Placental pericyte (primary cell): Measurements from ENCODE around the gene HMOX1.

DNA sequence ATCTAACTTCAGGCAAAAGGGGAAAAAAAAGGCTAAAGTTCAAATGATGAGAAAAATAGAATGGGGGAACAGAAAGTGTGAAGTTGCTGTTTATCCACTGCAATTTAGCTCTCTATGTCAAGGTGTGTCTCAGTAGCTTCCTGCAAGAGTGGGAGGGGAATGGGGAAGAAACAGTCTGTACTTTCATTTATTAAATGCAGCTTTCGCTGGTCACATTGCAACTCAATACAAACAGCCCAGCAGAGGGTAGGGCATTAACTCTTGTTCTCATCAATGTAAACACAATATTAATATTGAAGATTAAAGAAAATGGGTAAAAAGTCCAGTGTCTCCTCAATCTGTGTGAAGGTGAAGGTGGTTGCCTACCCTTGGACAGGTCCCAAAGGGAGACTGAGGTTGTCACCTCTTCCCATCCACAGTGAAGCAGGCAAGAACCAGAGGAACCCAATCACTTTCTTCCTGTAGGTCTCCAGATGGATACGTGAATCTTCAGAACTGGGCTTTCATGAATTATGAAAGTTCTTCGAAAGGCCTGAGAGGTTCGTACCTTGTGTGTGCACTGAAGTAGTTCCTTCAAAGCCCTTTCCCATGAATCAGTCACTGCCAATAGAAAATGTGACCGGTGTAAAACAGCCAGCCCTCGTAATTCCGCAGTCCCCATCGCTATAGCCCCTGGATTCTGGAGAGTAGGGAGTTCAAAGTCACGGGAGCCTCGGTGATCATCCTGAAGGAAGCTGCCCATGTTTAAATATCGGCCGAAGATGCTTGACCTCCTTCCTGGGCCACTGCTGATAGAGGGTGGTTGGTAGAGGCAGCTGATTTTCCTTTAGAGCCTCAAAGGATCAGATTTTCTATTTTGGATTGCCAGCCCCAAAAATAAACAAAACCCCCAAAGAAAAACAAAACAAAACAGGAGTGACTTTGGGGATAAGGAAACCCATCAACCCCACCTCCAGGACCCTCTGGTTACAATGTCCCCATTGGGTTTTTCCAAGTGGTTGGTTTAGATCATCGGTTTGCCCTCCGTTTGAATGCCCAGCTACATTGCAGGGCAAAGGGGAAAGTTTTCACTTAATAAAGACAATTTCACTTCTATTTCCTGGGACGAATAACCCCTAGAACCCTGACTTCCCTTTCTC lies 215.1 kb upstream of the SYN3 start:
- CAGE, long polyA plus RNA, result no peak

- CAGE, long polyA plus RNA, result no peak
Measured at GRCh38 chr22:33739611-33740047, 180.6 kb downstream of the LARGE1 start.

GRCh38 chr22:33864363-33865390 lies 55.6 kb downstream of the LARGE1 start:
- CAGE, long polyA plus RNA, result no peak

GRCh38 chr22:34580428-34580822 lies 485.5 kb upstream of the ISX start:
- CAGE, long polyA plus RNA, result no peak

DNA sequence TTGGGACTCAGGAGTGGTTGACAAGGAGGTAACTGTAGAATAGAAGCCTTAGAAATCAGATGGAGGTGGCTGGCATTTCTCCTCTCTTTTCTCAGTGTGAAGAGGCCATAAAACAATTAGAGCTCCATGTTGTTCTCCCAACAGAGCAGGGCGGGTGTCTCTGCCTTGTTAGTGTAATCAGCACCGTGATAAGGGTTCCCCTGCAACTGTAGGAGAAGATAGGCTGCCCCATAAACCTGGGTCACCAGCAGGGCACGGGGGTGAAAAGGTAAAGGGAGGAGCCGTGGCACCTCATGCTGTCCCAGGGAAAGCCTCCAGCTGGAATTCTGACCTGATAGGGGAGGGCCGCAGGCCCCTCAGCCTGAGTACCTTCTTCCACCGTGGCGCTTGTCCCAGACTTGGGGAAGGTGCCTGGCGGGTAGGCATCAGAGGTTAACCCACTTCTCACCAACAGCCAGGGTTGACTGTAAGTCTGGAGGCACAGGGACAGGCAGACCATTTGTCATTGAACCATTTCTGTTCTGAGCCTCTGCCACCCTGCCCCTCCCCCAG lies 68.7 kb downstream of the ISX start:
- CAGE, long polyA plus RNA, result no peak

DNA sequence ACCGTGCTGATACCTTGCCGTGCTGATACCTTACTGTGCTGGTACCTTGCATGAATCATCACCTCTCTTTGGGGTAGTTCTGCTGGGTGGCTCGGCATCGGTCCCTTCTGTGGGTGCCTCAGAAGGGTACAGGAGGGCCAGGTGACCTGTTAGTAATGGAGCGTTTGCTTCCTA lies 17.0 kb downstream of the TOM1 start:
- CAGE, long polyA plus RNA, result no peak

DNA sequence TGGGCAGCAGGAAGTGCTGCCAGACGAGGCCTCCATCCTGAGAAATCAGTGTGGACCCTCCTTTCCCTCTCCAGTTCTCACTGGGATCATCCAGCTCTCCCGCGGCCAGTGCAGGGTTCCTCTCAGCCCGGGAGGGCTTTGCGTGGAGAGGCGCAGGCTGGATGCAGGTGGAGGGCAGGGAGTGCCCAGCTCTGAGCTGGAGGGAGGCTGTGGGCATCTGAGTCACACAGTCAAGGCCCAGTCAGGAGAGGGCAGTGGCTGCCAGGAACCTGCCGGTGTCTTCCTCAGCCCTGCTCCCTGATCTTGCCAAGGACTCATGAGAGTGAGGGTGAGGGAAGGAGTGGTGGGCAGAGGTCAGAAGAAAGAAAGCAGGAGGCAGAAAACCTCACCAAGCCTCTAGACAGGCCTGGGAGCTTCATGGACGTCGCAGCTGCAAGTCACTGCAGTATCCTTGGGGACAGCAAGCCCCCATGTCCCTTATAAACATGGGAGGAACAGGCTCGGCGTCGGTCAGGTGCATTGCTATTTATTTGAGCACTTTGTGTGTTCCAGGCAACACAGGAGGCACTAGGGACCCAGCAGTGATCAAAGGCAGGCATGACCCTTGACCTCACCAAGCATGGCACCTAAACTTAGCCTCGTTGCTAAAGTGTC lies 19.2 kb downstream of the TOM1 start:
- CAGE, long polyA plus RNA, result no peak

GRCh38 chr22:35327012-35327651 lies 27.4 kb downstream of the TOM1 start:
- CAGE, long polyA plus RNA, result no peak

DNA sequence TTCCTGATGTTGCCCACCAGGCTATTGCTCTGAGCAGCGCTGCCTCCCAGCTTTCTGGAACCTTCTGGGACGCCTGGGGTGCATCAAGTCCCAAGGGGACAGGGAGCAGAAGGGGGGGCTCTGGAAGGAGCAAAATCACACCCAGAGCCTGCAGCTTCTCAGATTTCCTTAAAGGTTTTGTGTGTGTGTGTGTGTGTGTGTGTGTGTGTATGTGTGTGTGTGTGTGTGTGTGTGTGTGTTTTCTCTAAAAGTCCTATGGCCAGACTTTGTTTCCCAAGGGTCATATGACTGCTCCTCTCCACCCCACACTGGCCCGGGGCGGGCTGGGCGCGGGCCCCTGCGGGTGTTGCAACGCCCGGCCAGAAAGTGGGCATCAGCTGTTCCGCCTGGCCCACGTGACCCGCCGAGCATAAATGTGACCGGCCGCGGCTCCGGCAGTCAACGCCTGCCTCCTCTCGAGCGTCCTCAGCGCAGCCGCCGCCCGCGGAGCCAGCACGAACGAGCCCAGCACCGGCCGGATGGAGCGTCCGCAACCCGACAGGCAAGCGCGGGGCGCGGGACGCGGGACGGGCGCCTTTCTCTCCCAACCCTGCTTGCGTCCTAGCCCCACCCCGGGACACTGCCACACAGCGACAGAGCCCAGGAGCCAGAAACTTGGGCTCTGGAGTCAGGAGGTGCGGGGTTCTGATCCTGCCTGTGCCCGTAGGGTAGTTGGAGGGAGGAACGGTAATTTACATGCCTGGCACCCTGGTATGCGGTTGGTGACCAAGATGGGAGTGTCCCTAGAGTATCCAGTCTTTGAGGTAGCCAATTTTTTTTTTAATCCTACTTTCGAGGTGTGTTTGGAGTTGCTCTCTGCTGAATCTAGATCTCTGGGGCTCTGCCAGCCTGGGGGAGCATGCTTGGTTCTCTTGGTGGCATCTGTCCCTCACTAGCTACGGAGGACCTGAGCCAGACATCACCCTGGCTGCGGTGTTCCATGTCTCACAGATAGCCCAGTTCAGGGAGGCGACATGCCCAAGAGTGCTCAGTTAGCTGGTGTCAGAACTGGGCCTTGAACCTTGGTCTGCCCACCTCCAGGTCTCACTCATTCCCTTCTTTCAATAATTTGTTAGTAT lies at the start of gene HMOX1:
Gene HMOX1 (plus strand): TSS at position 441 of the 1,118 bp plus-strand sequence.
- CAGE, long polyA plus RNA, result no peak

GRCh38 chr22:35480531-35481723 lies 59.7 kb upstream of the RASD2 start:
- CAGE, long polyA plus RNA, result no peak

DNA sequence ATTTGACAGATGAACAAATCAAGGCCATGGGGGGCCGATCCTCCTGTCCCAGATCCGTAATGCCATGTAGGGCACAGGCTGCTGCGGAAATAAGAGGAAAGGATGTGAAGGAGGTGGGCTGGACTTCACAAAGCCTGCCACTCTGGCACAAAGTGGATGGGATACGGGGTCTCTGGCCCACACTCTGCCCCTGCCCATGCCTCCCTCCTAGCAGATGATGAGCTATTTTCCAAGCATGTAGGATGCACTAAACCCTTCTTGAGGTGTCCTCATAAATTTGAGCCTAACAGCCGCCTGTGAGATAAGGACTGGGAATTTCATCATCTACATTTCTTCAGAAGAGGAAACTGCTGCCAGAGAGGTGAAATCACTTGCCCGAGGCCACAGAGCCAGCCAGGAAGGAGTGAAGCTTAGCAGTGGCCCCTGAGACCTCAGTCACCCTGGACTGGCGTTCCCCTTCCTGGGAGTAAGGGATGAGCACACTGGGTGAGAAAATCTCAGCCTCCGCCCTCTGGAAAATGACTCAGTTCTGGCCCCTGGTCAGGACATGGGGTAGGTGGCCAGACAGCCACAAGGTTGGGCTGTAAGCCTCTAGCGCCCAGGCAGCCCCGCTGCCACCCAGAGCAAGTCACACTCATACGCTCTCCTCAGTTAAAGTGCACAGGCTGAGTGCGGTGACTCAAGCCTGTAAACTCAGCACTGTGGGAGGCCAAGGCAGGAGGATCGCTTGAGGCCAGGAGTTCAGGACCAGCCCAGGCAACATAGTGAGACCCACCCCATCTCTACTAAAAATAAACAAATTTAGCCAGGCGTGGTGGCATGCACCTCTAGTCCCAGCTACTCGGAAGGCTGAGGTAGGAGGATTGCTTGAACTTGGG lies 27.9 kb downstream of the MB start:
- CAGE, long polyA plus RNA, result no peak

- CAGE, long polyA plus RNA, result no peak
Measured at GRCh38 chr22:35592269-35593057, 24.7 kb downstream of the MB start.

DNA sequence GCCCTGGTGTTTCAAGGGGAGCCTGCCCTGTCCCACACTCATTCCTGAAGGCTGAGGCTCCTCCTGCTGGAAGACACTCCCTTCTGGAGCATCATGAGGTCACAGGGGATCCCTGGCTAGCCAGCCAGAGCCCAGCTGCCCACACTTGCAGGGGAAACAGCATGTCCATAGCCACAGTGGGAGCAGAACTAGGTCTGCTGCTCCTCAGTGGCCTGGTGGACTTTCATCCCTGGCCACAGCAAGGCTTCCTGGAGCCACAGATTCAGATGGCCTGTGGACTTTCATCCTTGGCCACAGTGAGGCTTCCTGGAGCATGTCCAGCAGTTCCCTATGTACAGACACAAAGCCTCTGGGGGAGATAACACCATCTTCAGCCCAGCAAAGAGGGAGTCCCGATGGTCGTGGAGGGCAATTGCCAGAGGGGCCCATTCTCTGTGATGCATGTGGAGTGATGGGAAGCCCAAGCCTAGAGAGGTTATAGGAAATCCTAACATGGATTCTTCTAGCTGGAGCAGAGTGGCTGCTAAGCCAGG lies 5.9 kb upstream of the APOL6 start:
- CAGE, long polyA plus RNA, result no peak

- CAGE, long polyA plus RNA, result no peak
Measured at GRCh38 chr22:35766719-35767369, 49.2 kb downstream of the APOL5 start.

- CAGE, long polyA plus RNA, result no peak
Measured at GRCh38 chr22:35821611-35822019, 103.9 kb downstream of the APOL5 start.

DNA sequence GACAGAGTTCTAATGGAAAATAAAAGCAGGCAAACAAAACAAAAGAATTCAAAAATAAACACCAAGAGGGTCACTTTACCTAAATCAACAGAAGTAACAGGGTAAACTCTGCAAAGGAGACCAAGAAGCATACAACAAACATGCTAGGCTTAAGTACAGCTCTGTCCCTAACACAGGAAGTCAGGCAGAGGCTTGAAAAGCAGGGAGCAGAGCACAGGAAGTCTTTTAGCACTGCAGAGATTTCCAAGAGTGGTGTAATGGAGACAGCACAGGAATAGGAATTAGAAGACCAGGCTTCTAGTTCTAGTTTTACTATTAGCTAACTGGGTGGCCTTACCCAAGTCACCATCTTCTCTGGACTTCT lies 1.9 kb downstream of the RBFOX2 start:
- CAGE, long polyA plus RNA, result no peak

GRCh38 chr22:36239825-36240125 lies 448 bp upstream of the APOL2 start:
- CAGE, long polyA plus RNA, result no peak

DNA sequence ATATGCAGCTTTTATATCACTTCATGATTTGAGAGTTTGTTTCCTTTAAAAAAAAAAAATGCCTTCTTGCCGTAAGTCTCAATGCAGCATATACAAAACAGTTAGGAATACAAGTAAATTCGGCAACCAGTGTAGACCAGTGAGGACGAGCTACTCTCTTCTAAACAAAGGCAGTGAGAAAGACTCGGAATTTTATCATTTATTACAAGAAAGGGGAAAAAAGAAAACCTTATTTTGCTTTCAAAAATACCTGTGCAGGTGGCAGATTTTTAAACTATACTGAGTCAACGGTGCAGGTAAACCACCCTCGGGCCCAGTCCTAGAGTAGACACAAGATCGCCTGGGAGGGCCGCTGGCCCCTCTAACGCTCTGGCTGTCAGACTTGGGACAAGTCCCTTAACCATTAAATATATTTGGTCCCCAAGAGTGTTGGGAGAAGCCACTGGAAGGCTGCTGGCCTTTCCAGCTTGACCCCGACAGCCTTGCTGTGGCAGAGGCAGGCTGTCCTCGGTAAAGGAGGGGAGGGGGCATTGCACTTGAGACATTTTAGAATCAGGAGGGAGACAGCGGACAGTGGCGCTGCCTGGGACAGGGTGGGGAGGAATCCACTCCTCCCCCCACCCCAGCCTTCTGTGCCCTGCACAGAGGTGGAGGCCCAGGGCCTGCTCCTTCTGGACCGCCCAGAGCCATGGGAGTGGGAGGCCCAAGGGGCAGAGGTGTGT lies 28.7 kb downstream of the APOL1 start:
- CAGE, long polyA plus RNA, result no peak

GRCh38 chr22:36293080-36293540 lies 40.2 kb downstream of the APOL1 start:
- CAGE, long polyA plus RNA, result no peak

GRCh38 chr22:36294748-36295202 lies 41.8 kb downstream of the APOL1 start:
- CAGE, long polyA plus RNA, result no peak